Liver (tissue), 9 donors: ENCODE measurements around a stretch of chr7.

DNA sequence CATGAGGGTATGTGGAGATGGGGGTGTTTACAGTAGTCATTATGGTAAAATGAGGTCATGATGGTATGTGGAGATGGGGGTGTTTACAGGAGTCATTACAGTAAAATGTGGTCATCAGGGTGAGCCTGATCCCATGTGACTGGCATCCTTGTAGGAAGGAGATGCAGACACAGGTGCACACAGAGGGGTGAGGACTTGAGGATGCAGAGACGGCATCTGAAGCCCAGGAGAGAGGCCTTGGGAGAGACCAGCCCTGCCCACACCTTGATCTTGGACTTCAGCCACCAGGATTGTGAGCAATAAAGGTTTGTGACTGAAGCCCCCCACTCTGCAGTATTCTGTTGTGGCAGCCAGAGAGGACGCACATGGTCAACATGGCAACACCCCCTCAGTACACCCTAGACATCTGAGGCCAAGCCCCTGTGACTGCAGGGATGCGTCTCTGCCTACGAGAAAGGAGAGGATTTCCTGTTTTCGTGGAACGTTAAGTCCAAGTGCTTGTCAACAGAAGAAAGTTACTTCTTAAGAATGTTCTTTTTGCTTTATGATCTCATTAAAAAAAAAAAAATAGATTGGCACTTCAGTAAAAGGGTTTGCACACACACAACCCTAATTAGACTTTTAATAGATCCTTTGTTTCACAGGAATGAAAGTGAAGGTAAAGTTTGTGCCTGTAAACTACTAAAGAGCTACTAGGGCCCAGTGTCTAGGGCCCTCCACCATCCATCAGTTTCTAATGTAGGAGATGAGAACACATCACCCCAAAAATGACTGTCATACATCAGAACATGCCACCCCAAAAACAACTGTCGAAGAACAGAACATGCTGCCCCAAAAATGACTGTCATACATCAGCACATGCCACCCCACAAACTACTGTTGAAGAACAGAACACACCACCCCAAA lies 544.6 kb downstream of the DNAJB6 start:
- PRO-cap, 5 experiments, result no peak in any of the 5 experiments
- RAMPAGE, long total RNA, 2 experiments, result no peak in any of the 2 experiments
- RRBS, result no CpG with 5 or more reads among the region's 7 CpGs

GRCh38 chr7:157994241-157994546 lies 593.4 kb downstream of the PTPRN2 start:
- PRO-cap, 5 experiments, result peak in 1 of 5 experiments; most common plus-strand start chr7:157994405 (in 1)
- RAMPAGE, long total RNA, 2 experiments, result no peak in any of the 2 experiments
- RRBS, result no CpG with 5 or more reads among the region's 7 CpGs

DNA sequence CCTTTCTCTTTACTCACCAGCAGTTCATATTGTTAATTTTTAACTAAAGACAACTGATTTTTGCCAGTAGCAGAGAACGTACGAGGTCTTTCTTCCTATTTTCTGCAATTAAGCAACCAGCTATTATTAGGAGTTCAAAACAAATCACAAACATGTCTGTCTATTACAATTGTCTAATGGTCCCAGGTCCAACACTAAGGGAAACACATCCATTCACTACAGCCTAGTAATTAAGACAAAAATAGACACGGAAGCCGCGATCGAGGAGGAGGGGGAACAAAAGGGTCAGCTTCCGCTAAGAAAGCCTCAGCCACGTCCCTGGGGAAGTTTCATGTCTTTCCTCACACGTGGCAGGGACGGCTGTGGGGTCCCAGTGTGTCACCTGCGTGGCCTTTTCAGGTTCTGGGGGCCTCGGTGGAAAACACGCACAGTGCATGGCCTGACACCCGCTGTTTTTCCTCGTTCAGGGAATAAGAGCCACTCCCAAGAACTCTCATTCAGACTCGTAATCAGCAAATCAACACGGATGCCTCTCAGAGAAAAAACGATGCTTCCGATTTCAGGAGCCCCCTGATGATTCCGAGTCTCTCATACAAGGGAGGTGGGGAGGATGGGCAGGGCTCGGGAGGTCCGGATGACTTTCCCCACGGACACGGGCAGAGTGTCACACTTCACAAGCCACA lies 571.9 kb downstream of the PTPRN2 start:
- PRO-cap, 5 experiments, result no peak in any of the 5 experiments
- RAMPAGE, long total RNA, 2 experiments, result no peak in any of the 2 experiments
- RRBS, result 79% methylated on average over 3 of the region's 24 CpGs

- PRO-cap, 5 experiments, result no peak in any of the 5 experiments
- RAMPAGE, long total RNA, 2 experiments, result no peak in any of the 2 experiments
- RRBS, result no CpG with 5 or more reads among the region's 22 CpGs
Observed at GRCh38 chr7:158055531-158056526, 531.8 kb downstream of the PTPRN2 start.

GRCh38 chr7:158093334-158093669 lies 494.3 kb downstream of the PTPRN2 start:
- PRO-cap, 5 experiments, result peak in 5 of 5 experiments; most common minus-strand start chr7:158093394 (in 5)
- RAMPAGE, long total RNA, 2 experiments, result no peak in any of the 2 experiments
- RRBS, result no CpG with 5 or more reads among the region's 9 CpGs

DNA sequence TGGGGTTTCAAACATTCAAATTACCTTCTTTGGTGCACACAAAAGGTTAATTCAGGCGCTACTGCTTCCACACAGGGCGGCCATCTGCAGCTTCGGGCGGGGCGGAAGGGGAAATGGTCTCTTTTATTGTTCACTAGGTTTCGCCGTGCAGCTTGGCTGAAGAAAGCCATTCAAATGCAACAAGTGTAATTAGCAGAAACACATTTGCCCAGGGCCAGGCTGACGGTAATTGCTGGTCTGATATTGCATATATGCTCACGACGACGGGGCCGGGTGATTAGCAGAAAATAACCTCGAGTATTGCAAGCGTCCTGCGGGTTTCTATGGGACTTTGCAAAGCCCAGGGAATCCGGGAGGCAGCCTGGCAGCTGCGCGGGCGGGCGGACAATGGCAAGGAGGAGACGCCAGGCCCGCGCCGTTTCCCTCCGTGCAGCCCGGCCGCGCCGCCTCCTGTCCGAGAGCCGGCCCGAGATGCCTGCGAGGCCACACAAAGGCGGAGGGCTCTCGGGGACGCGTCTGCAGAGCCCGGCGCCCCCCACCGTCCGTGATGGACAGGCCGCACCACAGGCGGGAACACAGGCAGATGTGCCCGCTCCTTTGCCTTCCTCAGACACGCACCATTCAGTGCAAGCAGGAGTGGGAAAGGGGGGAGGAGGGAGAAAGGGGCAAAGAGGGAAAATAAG lies 269.9 kb downstream of the PTPRN2 start:
- PRO-cap, 5 experiments, result no peak in any of the 5 experiments
- RAMPAGE, long total RNA, 2 experiments, result no peak in any of the 2 experiments
- RRBS, result 12% methylated on average over 21 of the region's 45 CpGs

GRCh38 chr7:158451427-158451974 lies 136.1 kb downstream of the PTPRN2 start:
- PRO-cap, 5 experiments, result no peak in any of the 5 experiments
- RAMPAGE, long total RNA, 2 experiments, result no peak in any of the 2 experiments
- RRBS, result no CpG with 5 or more reads among the region's 10 CpGs

- PRO-cap, 5 experiments, result no peak in any of the 5 experiments
- RAMPAGE, long total RNA, 2 experiments, result no peak in any of the 2 experiments
- RRBS, result 11% methylated on average over 21 of the region's 45 CpGs
Observed at GRCh38 chr7:158586558-158587001, 1.0 kb downstream of the PTPRN2 start.

DNA sequence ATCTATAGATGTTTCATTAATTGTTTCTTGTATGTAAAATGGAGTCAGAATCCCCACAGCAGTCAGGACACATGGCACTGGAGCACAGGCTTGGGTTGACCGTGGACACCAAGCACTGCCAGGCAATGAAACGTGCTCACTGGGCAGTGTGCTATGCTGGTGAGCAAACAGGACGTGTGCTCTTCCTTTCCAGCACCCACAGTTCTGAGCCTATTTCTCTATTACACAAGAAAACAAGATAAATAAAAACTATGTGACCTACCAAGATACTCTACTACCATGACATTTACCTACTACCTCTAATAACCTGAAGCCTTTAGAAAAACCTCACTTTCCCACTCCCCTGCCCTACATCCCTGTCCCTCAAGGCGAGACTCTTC lies 44.2 kb upstream of the PTPRN2 start:
- PRO-cap, 5 experiments, result peak in 2 of 5 experiments; most common minus-strand start position 206 of the sequence (in 2)
- RAMPAGE, long total RNA, 2 experiments, result no peak in any of the 2 experiments
- RRBS, result no CpG with 5 or more reads among the region's 4 CpGs

DNA sequence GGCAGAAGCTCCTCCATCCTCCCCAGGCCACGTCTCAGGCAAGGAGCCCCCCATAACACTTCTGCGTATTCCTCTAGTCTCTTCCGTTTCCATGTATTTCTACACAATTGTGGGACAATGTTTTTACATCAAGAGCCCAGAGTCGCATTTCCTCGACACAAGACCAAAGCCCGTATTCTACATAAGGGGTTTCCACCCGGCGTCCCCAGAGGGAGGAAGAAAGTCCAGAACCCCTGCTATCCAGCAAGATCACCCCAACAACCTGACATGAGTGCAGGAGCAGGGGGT lies 37.7 kb upstream of the NCAPG2 start:
- PRO-cap, 5 experiments, result no peak in any of the 5 experiments
- RAMPAGE, long total RNA, 2 experiments, result no peak in any of the 2 experiments
- RRBS, result no CpG with 5 or more reads among the region's 8 CpGs

GRCh38 chr7:158767346-158767842 lies 61.9 kb downstream of the ESYT2 start:
- PRO-cap, 5 experiments, result no peak in any of the 5 experiments
- RAMPAGE, long total RNA, 2 experiments, result no peak in any of the 2 experiments
- RRBS, result no CpG with 5 or more reads among the region's 12 CpGs

- PRO-cap, 5 experiments, result no peak in any of the 5 experiments
- RAMPAGE, long total RNA, 2 experiments, result no peak in any of the 2 experiments
- RRBS, result no CpG with 5 or more reads among the region's 10 CpGs
Observed at GRCh38 chr7:158861988-158862554, 5.7 kb downstream of the DYNC2I1 start.

DNA sequence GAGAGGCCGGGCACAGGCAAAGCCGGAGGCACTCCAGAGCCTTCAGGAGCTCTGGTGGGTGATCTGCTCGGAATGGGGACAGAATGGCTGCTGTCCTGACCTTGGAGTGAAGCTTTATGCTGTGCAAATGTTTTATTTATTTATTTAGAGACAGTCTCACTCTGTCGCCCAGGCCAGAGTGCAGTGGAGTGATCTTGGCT lies 55.4 kb downstream of the DYNC2I1 start:
- PRO-cap, 5 experiments, result no peak in any of the 5 experiments
- RAMPAGE, long total RNA, 2 experiments, result no peak in any of the 2 experiments
- RRBS, result no CpG with 5 or more reads among the region's 4 CpGs

GRCh38 chr7:159006358-159007187 lies 138.1 kb downstream of the VIPR2 start:
- PRO-cap, 5 experiments, result no peak in any of the 5 experiments
- RAMPAGE, long total RNA, 2 experiments, result no peak in any of the 2 experiments
- RRBS, result 68% methylated on average over 3 of the region's 62 CpGs

GRCh38 chr7:159068204-159068867 lies 76.3 kb downstream of the VIPR2 start:
- PRO-cap, 5 experiments, result no peak in any of the 5 experiments
- RAMPAGE, long total RNA, 2 experiments, result no peak in any of the 2 experiments
- RRBS, result no CpG with 5 or more reads among the region's 15 CpGs

- PRO-cap, 5 experiments, result peak in 1 of 5 experiments; most common plus-strand start chr7:159097401 (in 1)
- RAMPAGE, long total RNA, 2 experiments, result no peak in any of the 2 experiments
- RRBS, result 67% methylated on average over 4 of the region's 25 CpGs
Observed at GRCh38 chr7:159096804-159097648, 47.6 kb downstream of the VIPR2 start.

GRCh38 chr7:159103911-159104939 lies 40.4 kb downstream of the VIPR2 start:
- PRO-cap, 5 experiments, result no peak in any of the 5 experiments
- RAMPAGE, long total RNA, 2 experiments, result no peak in any of the 2 experiments
- RRBS, result 75% methylated on average over 1 of the region's 25 CpGs